NB4 (cell line): Measurements from ENCODE around the gene SMIM24.

DNA sequence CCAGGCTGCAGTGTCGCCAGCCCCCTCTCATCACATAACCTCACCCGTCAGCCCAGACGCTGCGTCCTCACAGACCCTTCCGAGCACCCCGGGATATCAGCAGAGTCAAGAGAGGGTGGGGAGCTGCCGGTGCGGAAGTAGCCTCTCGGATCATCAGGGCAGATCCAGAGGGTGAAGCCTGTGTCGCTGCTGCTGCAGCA lies 10.8 kb downstream of the NCLN start:
- RRBS = no CpG with 5 or more reads among the region's 10 CpGs

DNA sequence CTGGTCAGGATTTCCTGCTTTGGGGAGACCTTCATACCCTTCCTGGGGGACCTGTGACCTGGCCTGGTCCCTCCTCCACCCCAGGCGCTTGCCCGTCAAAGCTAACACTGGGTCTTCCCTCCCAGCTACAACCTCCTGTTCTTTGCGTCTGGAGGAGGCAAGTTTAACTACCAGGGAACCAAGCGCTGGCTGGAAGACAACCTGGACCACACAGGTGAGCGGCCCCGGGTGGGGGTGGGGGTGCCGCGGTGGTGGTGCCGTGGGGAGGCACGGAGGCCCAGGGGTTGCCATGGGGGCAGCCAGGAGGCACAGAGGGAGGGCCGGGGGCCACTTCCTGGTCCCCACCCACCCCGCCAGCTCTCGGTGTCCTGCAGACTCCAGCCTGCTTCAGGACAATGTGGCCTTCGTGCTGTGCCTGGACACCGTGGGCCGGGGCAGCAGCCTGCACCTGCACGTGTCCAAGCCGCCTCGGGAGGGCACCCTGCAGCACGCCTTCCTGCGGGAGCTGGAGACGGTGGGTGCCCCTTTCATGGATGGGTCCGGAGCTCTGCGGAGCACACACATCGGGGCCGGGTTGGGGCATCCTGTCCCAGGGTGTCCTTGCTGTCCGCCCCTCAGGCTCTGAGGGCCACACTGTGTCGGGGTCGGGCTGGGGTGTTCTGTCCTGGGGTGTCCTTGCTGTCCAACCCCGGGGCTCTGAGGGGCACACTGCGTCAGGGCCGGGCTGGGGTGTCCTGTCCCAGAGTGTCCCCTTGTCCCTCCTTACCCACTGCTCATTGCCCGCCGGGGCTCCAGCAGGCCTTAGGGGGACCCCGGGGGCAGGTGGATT lies 18.1 kb downstream of the NCLN start:
- RRBS = 99% methylated on average over 5 of the region's 35 CpGs

DNA sequence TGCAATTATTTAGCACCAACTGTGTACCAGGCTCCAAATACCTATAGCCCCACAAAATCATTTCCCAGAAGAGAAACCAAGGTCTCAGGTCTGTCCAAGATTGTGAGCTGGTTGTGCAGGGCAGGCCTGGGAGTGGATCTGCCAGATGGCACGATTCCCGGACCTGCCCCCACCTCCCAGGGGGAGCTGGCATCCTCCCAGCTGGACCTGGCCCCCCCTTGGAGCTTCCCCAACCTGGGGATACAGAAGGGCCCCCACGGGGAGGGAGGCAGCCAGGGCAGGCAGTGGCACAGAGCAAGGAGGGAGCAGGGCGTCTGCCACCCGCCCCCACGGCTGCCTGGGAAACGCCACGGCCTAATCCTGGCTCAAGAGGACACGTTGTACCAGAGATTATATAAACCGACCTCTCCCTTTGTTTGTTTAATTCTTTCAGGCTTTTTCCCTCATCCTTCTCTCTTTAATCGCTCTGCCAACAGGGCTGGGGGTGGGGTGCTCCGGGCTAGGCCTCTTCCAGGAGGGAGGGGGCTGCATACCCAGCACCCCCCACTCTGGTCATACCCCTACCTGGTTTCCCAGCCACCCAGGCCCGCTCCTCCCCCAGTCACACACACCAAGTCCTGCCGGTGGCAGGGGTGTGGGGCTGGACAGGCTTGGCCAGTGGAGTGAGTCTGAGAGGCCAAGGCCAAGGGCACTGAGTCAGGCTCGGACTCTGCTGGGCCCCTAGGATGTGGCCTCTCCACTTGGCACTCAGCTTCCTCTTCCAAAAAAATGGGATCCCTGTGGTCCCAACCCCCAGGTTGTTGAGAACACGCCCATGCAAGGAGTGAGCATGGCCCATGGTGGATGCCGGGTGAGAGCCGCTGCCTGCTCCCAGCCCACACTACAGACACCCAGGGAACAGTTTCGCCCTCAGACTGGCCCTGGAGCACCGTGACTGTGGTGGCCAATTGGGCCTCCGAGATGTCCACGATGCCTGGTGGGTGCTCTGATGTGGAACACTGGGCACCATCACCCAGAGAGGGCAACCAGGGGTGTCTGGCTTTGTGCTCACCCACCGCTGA lies 29.5 kb upstream of the NFIC start:
- RRBS = no CpG with 5 or more reads among the region's 23 CpGs

DNA sequence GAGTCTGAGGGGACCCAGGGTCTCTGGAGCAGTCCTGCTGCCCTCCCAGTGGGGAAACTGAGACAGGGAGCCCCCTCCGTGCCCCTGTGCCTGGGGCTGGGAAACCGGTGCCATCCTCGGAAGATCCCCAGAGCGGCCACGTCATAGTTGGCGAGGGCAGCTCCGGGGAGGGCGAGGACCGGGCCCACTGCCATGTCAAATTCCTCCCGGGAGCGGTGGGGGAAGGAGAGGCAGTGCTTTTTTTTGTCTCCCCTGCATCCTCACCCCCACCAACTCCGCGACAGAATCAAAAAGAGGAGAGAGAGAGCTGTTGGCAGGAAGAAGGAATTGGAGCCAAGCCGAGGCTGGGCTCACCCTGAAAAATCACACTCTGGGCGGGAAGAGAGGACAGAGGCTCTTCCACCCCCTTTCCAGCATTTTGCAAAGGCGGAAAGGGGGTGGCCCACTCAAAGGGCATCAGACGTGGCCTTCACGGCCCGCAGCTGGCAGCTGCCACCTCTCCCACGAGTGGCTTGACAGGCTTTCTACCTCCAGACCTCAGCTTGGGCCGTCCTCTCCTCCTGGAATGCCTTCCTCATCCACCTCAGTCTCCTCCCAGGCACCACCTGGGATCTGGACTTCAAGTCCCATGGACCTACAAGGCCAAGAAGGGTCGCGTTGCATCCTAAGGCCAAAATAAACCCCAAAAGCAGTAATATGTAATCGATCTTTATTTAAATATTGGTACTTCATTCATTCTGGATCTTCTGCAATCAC lies 19.6 kb upstream of the NFIC start:
- RRBS = 97% methylated on average over 6 of the region's 24 CpGs

- RRBS = no CpG with 5 or more reads among the region's 12 CpGs
Measured at GRCh38 chr19:3357402-3357869, 8.9 kb upstream of the NFIC start.

DNA sequence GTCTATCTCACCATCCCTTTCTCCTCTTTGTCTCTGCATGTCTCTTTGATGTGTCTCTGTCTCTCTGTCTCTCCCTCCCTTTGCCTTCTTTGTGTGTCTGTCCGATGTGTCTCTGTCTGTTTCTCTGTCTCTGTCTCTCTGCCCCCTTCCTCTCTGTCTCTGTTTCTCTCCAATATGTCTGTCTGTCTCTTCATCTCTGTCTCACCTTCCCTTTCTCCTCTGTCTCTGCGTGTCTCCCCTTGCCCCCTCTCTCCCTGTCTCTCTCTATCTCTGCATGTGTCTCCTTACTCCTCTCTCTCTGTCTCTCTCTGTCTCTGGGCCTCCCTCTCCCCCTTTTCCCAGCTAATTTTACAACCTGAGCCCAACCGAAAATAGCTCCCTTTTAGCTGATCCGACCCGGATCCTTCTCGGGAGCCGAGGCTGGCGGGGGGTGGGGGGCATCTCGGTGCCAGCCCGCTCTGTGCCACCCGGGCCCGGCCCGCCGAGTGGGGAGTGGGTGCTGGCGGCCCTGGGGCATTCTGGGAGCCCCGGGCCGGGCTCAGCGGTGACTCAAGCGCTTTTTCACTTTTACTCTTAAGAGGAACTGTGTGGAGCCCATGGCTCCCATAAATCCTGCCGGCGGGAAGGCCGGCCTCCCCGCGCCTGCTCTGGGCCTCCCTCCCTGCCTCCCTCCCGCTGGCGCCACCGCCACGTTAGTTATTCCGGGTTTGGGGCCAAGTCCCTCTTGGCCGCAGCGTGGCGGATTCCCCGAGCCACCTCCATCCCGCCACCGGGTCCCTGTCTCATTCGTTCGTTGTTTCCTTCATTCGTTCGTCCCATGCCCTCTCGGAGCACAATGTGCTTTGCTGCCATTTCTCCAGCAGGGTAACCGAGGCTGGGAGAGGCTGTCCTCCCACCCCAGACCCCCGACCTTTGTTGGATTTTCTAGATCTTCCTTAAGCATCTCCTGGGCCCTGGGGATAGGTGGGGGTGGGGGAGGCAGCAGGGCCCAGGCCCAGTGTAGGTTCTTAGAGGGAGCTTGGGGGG lies 3.0 kb downstream of the NFIC start:
- RRBS = 75% methylated on average over 24 of the region's 42 CpGs

DNA sequence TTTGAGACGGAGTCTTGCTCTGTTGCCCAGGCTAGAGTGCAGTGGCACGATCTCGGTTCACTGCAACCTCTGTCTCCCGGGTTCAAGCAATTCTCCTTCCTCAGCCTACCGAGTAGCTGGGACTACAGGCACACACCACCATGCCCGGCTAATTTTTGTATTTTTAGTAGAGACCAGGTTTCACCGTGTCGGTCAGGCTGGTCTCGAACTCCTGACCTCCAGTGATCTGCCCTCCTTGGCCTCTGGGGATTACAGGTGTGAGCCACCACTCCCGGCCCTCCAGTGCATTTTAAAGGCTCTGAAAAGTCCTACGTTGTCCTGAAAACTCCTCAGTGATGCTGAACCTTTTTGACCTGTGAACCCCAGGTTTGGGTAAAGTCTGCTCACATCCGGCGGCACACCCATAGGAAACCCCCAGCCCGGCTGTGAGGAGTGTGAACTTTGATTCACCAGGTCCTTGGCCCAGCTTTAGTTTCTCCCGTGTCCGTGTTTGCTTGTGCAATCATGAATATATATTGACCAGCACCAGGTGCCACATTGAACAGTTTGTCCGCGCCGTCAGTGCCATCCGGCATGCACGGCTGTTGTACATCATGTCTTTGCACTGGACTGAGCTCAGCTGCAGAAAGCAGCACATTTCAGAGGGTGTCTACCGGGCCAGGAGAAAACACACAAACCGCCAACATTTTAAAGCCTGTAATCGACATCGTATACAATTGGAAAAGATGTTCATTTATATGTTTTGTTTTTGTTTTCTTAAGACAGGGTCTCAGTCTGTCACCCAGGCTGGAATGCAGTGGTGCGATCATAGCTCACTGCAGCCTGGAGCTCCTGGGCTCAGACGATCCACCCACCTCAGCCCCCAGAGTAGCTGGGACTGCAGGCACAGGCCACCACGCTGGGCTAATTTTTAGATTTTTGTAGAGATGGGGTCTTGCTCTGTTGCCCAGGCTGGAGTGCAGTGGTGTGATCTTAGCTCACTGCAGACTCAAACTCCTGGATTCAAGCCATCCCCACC lies 45.3 kb downstream of the NFIC start:
- RRBS = 96% methylated on average over 3 of the region's 28 CpGs

- RRBS = no CpG with 5 or more reads among the region's 17 CpGs
Measured at GRCh38 chr19:3413174-3413785, 46.9 kb downstream of the NFIC start.

DNA sequence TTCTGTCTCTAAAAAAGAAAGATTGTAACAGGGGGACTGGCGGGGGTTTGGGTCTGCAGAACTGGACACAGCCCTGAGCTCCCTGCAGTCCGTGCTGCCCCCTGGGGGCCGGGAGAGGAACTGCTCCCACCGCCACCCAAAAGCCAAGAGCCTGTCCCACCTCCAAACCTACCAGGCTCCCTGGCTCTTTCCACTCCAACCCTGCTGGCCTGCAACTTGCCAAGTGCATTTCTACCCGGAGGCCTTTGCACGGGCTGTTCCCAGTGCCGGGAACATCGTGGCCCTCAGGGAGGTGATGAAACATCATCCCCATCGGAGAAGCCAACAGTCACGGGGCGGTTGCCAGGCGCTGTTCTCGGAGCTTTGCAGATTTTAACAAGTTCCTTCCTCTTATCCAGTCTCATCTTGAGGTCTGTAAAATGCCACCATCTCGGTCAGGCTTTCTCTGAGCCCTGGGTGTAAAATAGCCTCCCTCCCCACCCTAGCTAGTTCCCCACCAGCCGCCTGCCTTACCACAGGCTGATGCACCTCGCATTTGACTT lies 50.7 kb downstream of the SMIM24 start:
- RRBS = no CpG with 5 or more reads among the region's 16 CpGs

DNA sequence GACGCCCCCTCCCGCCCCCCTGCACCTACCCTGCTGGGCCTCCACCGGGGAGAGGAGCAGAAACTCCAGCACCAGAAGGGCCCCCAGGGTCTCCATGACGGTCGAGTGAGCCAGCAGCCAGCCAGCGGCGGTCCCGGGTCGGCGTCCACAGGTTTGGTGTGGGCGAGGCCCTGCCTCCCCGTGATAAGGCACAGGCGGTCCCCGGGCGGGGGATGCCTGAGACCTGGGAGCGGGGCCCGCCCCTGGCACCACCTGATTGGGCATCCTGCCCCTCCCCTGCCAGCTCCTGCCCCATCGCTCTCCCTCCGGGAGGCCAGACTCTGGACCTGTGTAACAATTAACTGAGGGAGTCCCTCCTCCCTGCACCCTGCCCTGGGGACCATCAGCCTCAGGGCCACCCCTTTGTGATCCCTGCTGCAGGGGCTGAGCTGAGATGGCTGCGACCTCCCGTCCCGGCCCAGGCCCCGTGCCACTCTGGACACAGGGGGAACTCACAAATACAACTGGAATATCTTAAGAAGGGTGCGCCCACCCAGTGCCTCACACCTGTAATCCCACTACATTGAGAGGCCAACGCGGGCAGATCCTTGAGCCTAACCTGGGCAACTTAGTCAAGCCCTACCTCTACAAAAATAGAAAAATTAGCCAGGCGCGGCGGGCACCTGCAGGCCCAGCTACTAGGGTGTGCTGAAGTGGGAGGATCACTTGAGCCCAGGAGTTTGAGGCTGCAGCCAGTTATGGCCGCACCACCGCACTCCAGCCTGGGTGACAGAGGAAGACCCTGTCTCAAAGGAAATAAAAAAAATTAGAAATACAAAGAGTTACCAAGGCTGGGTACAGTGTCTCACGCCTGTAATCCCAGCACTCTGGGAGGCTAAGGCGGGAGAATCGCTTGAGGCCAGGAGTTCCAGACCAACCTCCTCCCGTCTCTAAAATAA lies at the start of gene SMIM24:
Gene SMIM24, minus strand, starts transcription at position 158 of the 938 bp plus-strand sequence.
- RRBS = 93% methylated on average over 13 of the region's 35 CpGs

DNA sequence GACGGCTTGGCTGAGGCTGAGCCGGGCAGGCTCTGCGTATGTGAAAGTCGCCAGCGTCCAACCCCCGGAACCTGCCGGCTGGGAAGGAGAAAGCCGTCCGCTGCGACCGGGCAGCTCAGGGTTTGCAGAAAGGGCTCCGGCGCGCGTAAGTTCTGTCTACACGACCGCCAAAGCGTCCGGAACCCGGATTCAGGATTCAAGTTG lies 731 bp downstream of the SMIM44 start:
- RRBS = 80% methylated on average over 12 of the region's 20 CpGs

GRCh38 chr19:3543980-3545119 lies 5.4 kb downstream of the TEKTIP1 start:
- RRBS = no CpG with 5 or more reads among the region's 38 CpGs

GRCh38 chr19:3574958-3575711 lies 2.4 kb downstream of the HMG20B start:
- RRBS = 100% methylated on average over 1 of the region's 27 CpGs

DNA sequence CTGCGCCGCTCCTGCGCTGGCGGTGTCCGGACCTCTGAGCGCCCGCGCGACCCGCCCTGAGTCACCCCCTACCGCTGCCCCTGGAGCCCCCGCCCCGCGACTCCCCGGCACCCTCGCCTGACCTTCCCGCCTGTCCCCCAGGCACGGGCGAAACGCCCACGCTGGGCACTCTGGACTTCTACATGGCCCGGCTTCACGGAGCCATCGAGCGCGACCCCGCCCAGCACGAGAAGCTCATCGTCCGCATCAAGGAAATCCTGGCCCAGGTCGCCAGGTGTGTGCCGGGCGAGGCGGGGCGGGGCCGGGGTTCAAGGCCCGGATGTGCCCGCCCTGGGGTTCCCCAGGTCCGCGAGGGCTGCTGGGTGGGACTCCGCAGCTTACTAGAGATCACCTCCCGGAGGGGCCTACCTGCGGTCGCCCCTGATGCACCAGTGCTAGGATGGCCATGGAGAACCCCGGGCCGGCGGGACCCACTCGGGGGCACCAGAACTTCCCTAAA lies 5.1 kb downstream of the HMG20B start:
- RRBS = 99% methylated on average over 31 of the region's 48 CpGs

- RRBS = no CpG with 5 or more reads among the region's 29 CpGs
Measured at GRCh38 chr19:3618248-3618832, 8.2 kb downstream of the CACTIN start.

- RRBS = 1% methylated on average over 8 of the region's 28 CpGs
Measured at GRCh38 chr19:3626068-3626562, 475 bp downstream of the CACTIN start.

DNA sequence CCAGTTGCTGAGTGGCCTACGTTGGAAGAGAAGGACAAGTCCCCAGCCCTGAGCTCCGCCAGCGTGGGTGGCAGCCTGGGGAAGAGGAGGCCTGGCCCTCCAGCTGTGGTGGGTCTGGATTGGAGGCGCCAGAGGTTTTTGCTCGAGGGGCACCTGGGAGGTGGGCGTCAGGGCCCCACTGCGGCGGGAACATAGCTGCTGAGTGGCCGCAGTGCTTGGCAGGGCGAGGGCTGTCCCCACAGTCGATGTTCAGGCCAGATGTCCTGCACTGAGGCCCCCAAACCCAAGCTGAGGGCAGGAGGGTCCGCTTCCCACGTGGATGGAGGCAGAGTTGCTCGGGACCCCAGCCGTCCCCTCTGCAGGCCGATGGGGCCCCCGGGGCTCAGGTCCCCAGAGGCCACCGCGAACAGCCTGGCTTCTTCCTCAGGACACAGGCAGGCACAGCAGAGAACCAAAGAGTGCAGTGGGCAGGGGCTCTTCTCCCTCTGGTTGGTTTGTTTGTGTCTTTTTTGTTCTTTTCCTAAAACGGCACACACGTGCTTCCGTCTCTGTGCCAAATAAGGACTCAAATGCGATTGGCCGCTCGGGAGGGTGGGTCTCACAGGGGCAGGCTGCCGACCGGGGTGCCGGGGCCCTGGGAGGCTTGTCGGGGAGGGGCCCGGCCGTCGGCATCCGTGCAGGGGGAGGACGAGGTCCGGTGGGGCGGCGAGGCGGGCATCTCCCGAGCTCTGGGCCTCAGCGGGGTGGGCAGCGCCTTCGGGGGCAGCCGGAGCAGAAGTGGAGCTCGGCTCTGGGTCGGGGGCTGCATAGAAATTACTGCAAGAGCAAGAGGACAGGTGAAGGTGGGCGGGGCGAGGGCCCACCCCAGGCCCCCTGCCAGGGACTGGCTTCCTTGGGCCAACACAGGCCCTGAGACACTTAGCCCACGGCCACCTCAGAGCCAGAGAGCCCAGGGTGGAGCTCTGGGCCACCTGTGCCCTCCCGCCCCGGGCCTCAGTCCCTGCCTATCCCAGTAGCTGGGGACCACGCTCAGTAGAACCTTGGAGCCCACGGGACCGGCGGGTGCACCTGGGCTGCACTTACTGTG lies 6.1 kb upstream of the CACTIN start:
- RRBS = 95% methylated on average over 17 of the region's 54 CpGs

- RRBS = no CpG with 5 or more reads among the region's 17 CpGs
Measured at GRCh38 chr19:3682608-3683389, 17.5 kb downstream of the PIP5K1C start.

DNA sequence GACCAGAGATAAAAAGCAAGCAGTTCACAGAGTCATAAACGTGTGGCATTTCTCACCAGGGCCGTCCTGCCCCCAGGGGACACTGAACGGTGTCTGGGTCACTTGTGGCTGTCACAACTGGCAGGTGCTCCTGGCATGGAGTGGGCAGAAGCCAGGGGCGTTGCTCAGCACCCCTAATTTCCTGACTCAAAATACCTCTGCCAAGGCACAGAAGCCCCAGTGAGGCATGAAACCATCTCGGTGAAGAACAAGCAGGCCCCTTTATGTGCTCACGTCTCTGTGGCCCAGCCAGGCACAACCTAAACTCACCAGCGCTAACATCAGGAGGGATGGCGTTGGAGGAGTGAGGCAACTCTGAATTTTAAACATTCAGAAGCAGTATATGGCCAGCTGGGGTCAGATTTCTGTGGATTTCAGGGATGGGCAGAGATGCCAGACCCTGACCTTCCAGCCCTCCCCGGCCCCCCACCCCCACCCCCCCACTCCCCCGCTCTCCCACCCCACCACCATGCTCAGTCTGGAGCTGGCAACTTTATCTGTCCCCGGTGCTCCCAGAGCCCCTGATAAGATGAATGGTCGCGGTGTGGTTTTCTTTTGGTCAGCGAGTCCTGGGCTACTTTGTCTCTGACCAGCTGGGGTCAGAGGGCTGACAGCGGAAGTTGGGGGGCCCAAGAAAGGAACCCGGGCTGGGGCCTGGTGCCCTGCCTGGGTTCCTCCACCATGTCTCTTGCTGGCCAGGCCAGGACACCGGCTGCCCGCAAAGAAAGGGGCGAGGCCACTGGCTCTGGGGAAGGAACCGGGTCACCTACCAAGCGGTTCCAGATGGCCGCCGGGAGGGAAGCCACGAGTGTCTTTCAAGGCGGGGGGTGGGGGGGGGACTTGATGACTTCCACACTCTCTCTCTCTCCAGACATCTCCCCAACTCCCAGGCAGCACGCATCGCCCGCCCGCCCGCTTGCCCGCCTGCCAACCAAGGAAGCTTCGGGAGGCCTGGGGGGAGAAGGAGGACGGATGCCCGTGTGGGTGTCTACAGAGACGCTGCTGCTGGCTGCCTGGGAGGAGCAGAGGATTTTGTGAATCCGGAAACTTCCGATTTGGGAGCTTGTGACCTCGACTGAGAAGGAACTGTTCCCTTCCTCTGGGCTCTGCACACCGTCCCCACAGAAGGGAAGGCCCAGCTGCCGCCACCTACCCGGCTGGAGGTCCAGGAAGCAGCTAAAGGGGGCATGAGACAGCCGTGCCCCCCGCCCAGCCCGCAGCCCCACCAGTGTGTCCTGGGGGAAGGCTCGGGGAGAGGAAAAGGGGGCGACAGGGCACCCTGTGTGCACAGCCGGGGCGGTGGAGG lies 1.3 kb downstream of the PIP5K1C start:
- RRBS = 66% methylated on average over 7 of the region's 48 CpGs

GRCh38 chr19:3783728-3784158 lies 2.4 kb downstream of the MATK start:
- RRBS = 100% methylated on average over 2 of the region's 28 CpGs